ENCODE measurements around the genes PRSS50 and NBEAL2.

- PRO-cap, result no peak
Measured at GRCh38 chr3:45972353-45973450, 22.9 kb downstream of the FYCO1 start.

DNA sequence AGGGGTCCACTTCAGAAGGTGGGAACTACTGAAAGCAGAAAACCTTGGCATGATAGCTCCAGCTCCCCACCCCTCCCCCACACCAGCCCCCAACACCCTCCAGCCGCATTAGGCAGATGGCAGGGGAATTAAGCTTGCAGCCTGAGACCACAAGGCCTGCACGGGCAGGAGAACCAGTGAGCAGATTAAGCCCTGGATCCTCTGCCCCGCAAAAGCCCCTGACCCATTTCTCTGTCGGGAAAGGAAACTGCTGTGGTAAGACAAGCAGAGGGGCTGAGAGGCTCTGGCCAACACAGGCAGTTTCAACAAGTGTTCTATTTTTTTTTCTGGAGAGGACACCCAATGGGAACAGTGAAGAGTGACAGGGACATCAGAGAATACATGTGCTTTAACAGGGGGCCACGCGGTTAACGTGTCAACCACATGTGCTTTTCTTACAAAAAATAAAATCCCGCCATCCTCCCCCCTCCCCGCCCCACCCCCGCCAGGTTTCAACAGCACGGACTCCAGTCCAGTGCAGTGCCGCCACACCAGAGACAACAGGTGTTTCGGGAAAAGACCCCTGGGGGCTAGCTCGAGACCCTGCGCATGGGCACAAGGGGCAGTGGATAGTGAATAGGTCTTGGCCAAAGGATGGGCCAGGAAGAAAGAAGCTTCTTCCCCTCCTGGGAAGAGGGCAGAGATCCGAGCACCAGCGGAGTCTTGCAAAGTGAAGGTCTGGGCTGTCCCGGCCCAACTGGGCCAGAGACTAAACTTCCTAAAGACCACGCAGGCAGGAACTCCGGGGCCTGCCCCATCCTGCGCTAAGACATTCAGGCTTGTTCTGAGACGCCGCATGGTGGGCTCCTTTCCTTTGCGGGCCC is 814 bp downstream of the FYCO1 start:
- PRO-cap, result no peak

DNA sequence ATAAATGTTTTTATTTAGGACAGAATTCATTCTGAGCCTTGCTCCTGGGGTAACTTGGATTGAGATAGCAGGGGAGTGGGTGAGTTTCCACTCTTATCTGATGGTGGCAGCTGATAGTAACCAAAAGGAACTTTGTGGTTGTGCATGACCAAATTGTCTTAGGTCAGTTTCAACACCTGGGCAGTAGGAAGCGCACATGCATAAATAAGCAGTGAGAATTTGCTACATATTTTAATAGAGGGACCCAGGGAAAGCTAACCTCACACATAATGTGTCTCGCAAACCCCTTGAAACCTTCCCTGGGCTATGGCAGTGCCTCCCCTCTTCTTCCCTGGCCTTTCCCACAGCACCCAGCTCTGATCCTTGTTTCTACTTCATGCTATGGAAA is 65.4 kb upstream of the XCR1 start:
- PRO-cap, result unidirectional peak, plus-strand start at position 229 of the sequence

DNA sequence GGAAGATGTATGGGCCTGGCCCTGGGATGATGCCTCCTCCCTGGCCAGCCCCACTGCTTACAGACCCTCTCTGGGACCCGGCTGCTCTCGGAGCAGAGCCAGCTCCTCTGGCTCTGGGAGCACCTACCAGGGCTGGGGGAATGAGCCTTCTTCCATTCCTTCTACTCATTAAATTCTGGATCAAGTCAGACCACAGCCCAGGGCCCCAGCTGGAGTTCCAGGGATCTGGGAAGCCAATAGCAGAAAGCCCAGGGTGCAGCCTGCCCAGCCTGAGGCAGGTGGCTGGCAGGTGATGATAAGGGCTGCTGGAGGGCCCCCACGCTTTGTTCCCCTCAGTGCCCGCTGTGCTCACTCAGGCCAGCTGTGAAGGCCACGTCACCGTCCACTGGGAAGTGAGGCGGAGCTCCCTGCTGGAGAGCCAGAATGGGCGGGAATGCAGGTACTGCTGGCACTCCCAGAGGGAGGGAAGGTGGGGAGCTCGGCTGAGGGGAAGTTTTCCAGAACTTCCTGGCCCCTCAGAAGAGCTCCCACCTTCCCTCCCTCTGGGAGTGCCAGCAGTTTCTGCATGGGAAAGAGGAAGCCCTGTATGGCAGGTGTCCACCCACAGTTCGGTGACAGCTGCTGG is 12.8 kb upstream of the RTP3 start:
- PRO-cap, result no peak

GRCh38 chr3:46496678-46497304 is 985 bp upstream of the RTP3 start:
- PRO-cap, result no peak

DNA sequence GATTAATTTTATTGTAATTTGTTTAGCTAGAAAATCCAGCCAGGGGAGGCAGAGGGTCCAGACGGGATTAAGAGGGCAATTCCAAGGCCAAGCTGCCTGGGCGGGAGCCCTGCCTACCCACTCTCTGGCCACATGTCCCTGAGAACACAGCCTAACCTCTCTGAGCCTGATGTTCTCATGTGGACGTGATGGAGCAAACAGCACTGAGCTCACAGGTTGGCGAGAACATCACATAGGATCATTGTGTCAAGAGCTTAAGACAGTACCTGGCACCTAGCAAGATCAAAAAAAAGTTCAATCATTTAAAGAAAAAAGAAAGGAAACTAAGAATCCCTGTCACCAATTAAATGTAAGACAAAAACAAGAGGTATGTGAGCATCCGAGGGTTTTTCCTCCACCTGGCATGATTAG is 966 bp downstream of the LRRC2 start:
- PRO-cap, result no peak

DNA sequence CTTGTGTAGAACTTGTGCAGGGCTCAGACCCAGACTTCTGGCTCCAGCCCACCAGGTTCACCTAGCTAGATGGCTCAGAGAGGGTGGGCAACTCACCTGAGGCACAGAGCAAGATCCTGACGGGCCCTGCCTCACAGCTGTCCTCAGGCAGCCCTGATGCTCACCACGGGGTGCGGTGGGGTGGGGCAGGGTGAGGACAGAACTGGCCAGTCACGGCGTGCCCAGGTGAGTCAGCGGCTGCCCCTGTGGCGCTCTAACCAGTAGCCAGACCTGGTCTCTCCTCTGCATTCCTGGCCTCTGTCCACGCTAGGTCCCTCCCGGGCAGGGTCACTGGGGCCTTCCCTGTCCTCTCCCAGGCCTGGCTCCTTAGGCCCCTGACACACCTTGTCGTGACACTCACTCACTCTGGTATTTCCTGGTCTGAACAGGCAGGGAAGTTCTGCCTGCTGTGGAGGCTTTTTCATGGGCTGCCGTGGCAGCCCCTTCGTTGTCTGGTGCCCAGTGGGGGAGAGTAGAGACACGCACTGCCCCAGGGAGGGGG is 894 bp downstream of the ALS2CL start:
- PRO-cap, result no peak

- PRO-cap, result no peak
Measured at GRCh38 chr3:46717550-46718107, at the start of gene PRSS50. PRSS50 (minus strand) TSS chr3:46717869.

DNA sequence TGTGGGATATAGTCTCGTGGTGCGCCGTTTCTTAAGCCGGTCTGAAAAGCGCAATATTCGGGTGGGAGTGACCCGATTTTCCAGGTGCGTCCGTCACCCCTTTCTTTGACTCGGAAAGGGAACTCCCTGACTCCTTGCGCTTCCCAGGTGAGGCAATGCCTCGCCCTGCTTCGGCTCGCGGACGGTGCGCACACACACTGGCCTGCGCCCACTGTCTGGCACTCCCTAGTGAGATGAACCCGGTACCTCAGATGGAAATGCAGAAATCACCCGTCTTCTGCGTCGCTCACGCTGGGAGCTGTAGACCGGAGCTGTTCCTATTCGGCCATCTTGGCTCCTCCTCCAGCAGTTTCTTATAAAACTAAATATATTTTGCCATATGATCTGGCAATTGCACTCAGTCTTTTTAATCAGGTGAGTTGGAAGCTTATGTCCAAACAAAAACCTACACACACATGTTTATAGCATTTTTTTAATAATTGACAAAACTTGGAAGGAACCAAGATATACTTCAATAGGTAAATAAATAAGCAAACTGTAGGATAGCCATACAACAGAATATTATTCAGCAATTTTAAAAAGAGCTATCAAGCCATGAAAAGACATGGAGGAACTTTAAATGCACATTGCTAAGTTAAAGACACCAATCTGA is 71.3 kb upstream of the PRSS50 start:
- PRO-cap, result no peak

- PRO-cap, result no peak
Measured at GRCh38 chr3:46845125-46845503, 18.1 kb downstream of the MYL3 start.

GRCh38 chr3:46864979-46865663 is 1.9 kb upstream of the MYL3 start:
- PRO-cap, result no peak

GRCh38 chr3:46867210-46868055 is 4.2 kb upstream of the MYL3 start:
- PRO-cap, result no peak

DNA sequence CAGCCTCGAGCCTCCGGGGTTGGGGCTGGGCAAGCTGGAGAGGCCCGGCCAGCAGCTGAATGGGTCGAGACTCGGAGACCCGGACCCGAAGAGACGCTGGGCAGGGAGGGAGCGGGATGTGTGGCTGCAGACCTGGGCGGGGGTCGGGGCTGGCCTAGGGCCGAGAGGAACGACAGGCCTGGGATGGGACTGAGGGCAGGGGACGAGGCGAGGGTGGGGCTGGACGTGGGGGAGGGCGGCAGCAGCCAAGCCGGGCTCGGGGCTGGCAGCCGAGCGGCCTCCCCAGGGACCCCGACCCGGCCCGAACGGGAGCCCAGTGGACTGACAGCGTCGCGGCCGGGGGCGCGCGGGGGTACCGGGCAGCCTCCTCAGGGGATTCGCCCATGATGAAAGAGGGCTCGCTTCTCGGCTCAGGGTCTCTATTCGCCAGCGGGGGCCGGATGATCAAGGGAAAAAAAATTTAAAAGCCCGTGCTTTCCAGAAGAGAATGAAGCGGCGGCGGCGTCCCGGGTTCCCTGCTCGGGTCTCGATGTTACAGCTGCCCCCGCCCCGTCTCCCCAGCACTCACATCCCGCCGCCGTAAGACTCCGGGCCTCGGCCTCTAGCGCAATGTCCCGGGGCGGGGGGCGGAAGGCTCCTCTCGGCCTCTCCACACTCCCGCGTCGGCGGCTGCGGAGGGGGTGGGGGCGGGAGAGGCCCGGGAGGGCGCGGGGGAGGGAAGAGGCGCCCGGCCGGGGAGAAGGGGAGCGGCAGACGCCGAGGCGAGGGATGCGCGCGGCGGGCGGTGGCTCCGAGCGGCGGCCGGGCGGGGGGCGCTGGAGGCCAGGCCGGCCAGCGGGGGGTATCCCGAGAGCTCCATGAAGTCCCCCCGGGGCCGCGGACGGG is 4.2 kb downstream of the PTH1R start:
- PRO-cap, result no peak

GRCh38 chr3:46934160-46935253 is 42.0 kb downstream of the CCDC12 start:
- PRO-cap, result no peak

- PRO-cap, result no peak
Measured at GRCh38 chr3:46955686-46956534, 20.6 kb downstream of the CCDC12 start.

DNA sequence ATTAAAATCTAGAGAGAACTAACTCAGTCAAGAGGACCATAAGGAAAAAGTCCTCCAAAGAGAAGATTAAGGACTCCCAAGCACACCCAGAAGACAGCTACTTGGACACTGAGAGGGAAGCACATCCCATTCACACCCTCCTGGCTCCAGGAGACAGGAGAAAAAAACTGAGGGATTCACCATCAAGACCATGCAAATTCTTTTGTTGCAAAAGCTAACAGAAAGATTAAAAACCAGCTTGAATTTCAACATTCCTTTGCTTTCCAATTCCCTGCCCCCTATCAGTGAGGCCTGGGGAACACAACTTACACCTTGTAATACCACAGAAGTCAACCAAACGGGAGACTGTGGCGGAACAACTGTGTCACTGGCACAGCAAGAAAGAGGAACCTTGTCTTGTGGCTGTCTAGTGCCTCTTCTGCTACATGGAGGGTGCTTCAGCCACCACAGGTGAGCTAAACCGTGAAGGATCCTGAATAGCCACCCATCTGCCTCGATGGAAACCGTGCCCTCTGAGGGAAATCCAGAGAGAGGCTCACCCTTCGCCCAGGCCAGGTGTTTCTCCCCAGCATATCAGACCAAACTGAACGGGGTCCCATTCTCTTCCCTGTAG is 11.5 kb downstream of the CCDC12 start:
- PRO-cap, result no peak

DNA sequence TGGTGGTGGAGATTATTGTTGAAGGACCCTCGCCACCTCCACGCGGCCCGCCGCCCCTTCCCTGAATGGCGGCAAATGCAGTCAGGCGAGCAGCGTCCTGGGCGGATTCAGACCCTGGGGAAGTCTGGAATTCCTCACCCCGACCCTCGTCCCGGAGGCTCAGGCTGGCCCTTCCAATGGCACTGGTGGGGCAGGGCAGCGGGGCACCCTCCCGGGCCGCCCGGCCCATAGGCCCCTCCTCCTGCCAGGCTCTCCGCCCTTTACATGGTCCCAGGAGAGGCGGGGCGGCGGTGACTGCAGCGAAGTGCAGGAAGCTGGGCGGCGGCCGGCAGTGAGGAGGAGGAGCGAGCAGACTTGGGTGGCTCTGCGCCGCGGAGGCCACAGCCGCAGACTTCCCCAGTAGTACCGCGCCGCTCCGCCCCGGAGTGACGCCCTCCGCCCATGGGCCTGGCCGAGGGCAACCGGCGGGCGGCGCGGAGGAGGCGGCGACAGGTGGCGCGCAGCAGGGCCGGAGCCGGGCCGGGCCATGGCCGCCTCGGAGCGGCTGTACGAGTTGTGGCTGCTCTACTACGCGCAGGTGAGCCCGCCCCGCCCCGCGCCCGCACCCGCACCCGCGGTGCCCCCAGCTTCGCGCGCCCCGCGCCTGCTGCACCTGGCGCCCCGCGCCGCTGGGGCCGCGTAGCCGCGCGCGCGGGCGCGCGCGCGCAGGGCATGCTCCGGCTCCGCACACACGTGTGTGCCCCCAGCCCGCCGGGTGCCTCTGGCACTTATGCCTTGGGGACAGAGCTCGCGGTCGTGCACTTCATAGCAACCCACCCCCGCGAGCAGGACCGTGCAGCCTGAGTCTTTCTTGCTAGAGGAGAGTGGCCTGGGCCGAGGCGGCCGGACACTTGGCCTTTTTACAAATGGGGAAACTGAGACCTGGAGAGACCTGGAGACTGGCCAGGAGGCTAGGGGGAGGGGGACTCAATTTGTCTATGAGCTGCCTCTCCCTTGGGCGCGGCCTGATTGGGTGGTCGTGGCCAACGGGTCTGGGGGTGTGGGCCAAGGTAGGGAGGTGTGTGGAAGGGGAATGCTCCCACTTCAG is at the start of gene NBEAL2:
TSS of gene NBEAL2 (plus strand) at position 331 of the 1,087 bp plus-strand sequence.
- PRO-cap, result bidirectional peak, plus-strand start at position 331 of the sequence, minus-strand start at position 266 of the sequence

- PRO-cap, result no peak
Measured at GRCh38 chr3:46982523-46982761, 3.0 kb downstream of the NBEAL2 start.

GRCh38 chr3:46988705-46989940 is 9.7 kb downstream of the NBEAL2 start:
- PRO-cap, result no peak

DNA sequence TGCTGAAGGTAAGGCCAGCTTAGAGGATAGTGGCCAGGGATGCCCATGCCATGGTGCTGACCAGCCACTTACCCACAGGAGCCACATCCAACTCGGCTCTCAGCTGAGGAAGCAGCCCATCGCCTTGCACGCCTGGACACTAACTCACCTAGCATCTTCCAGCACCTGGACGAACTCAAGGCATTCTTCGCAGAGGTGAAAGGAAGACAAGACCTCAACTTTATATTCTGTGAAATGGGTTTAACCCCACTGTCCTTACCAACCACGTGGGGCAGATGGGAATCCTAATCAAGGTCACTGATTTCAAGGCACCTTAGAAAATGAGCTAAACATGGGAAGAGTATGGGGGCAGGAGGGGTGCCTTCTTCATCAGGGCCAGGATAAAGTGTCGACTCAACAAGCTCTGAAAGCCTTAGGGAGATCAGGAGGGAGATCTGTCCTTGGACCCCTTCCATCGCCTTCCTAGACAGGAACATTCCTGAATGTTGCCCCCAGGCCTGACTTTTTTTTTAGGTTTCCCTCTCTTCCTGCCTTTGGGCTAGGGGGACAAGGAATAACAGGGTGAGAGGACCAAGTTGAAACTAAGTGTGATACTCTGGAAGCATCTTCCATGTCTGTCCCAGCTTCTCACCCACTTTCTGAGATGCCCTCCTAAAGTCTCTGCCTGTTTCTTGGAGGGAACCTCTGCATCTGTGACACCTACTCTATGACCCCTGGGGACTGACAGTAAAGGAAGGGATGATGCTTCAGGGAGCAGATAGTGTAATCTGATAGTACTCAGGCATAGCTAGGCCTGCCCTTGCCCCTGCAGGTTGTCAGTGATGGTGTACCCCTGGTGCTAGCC is 27.0 kb downstream of the NBEAL2 start:
- PRO-cap, result no peak

All from SP-49 (cell line).